Ishikawa (cell line): ENCODE results near the gene DUSP21.

GRCh38 chrX:41020337-41020800 is 64.9 kb upstream of the USP9X start:
- RRBS, result no CpG with 5 or more reads among the region's 4 CpGs

- RRBS, result no CpG with 5 or more reads among the region's 10 CpGs
These were observed 59.4 kb upstream of the USP9X start for GRCh38 chrX:41025786-41026368.

GRCh38 chrX:41033635-41033839 is 51.7 kb upstream of the USP9X start:
- RRBS, result no CpG with 5 or more reads among the region's 3 CpGs

DNA sequence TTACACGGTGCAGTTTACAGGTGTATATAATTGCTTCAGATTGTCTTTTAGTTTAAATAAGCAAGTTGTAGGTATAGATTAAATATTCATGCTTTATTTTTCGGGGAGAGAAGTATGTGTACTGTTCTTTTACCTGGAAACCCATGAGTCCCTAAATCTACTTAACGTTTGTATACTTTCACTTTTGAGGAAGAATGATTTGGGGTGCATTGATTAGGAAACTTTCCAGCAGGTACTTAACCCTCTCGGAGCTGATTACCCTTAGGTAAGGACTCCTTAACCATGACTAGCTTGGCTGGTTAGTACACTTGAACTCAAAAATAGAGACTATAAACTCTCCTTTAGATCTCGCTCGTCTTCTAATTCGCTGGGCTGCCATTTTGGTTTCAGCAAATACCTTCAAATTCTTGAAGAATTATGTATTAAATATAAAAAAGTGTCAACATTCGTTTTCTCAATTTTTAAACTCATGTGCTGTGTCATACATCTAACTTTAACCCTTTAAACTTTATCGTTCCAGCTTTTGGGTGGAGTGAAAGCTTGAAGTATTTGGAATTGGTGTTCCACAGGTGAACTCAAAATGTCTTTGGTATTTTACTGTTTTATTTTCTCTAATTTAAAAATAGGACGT is 2.0 kb downstream of the USP9X start:
- RRBS, result no CpG with 5 or more reads among the region's 10 CpGs

GRCh38 chrX:41102386-41102698 is 17.1 kb downstream of the USP9X start:
- RRBS, result no CpG with 5 or more reads among the region's 6 CpGs

GRCh38 chrX:41338899-41339360 is 5.0 kb downstream of the DDX3X start:
- RRBS, result no CpG with 5 or more reads among the region's 6 CpGs

GRCh38 chrX:41343913-41344482 is 10.0 kb downstream of the DDX3X start:
- RRBS, result no CpG with 5 or more reads among the region's 12 CpGs

GRCh38 chrX:41475635-41476454 is 28.7 kb downstream of the NYX start:
- RRBS, result 10% methylated on average over 3 of the region's 13 CpGs

DNA sequence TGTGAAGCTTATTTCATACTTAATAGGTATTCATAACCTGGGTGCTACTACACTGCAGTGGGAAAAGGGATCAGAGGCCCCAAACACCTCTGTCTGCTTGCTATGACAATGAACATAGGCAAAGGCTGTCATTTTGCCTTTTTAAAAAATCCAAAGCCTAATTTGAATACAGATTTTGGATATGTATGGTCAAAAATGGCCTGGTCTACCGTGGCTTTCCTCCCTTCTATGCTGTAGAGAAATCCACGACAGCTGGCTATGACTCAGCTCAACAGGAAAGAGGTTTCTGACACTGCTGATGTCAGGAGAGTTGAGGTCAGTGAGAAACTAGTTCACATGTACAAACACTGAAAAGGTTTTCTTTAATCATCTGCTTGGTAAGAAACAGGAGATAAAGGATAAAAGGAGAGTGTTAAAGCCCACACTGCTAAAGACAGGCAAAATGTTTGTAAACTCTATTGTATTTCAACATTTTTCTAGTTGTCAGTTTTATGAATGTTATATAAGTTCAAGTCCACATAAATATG is 113.8 kb downstream of the NYX start:
- RRBS, result no CpG with 5 or more reads among the region's 2 CpGs

DNA sequence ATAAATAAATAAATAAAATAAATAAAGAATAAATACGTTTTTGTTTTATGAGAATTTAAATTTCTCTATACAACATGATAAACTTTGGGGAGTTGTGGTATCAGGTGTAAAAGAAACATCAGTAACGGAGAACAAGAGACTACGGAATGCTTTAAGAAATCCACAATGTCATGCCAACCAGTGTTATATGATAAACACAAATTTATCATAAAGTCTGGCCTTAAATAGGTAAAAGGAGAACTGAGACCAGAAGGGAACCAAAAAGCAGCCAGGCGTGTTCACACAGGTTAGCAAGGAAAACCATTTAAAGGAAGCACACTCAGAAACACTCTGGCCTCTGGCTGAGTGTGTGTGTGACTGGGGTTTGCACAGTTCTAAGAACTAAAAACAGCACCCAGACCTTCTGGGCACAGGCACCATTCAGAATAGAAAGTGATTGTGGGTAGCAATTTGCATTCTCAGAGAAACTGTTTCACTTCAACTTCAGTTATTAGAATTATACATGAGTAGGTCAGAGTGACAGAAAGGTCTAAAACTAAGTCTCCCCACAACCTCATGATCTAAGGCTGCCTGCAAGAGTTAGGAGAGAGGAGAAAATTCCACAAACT is 9.9 kb downstream of the GPR82 start:
- RRBS, result no CpG with 5 or more reads among the region's 4 CpGs

DNA sequence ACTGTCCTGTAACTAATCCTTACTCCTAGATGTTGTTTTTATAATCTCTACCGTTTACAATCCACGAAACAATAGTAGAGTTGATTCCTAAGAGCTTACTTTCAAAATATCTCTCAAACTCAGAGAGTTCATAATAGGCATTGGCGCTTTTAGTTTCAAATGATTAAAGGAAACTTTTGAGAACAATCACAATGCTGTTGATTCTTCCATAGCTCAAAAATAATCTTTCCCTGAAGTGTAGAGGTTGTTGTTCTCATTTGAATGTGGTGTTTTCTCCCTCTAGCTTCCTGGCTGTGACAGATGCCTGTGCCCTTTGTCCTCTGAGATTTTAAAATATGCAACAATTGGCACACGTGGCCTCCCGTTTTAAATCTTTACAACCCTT is 22.7 kb upstream of the CASK start:
- RRBS, result no CpG with 5 or more reads among the region's 5 CpGs

DNA sequence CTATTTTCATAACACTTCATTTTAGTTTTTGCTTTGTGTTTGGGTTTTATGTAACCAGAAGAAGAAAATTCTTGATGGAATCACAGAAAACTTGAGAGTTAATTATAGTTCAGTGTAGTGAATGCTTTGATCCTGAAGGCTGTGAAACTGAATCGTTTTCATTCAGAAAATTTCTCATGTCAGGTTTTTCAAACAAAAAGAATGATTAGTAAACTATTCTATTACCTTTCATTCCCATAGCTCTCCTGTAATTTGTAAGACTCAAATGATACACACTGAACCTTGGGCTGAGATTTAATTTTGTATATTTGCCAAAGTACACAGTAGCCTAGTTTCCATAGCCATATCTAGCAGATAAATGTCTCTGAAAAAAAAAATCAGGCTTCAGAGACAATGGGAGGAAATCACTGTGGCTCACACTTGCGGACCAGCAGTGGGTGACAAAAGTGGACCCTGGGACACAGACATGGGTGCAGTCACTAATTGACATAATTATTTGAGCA is 46.5 kb downstream of the MAOA start:
- RRBS, result no CpG with 5 or more reads among the region's 2 CpGs

GRCh38 chrX:44843794-44844133 is at the start of gene DUSP21:
TSS of gene DUSP21 (plus strand) at chrX:44844021.
- RRBS, result no CpG with 5 or more reads among the region's 14 CpGs

DNA sequence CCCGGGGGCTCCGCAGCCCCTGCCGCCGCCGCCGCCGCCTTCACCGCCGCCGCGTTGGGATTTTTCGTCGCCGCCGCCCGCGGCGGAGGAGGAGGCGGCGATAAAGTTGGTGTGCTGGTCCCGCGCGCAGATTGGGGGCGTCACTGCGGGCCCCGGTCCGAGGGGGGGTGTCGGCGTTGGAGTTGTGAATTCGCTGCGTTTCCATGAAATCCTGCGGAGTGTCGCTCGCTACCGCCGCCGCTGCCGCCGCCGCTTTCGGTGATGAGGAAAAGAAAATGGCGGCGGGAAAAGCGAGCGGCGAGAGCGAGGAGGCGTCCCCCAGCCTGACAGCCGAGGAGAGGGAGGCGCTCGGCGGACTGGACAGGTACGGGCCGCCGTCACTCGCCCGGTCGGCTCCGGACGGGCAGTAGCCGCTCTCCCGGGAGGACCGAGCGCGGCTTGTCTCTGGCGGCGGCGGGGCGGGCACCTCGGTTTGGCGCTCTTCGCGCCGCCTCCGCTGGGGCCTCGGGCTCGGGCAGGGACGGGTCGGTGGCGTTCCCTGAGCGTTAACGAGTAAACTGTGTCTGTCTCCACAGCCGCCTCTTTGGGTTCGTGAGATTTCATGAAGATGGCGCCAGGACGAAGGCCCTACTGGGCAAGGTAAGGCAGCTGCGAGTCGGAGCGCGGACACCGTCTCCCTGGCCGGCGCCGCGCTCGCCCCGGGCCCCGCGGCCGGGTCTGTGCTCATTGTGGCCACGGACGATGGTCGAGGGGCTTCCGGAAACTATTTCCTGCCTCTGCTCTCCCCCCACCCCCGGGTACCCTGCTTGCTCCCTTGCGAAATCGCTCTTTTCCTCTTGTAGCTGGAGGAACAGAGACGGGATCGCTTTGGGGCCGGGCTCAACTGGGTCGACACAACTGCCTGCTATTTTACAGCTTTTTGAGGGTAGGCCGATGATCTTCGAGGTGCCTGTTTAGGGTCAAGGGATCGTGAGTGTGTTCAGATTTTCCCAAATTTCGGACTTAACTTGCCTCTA is 669 bp downstream of the KDM6A start:
- RRBS, result 4% methylated on average over 11 of the region's 115 CpGs

GRCh38 chrX:44915242-44915698 is 42.3 kb downstream of the KDM6A start:
- RRBS, result no CpG with 5 or more reads among the region's 6 CpGs

DNA sequence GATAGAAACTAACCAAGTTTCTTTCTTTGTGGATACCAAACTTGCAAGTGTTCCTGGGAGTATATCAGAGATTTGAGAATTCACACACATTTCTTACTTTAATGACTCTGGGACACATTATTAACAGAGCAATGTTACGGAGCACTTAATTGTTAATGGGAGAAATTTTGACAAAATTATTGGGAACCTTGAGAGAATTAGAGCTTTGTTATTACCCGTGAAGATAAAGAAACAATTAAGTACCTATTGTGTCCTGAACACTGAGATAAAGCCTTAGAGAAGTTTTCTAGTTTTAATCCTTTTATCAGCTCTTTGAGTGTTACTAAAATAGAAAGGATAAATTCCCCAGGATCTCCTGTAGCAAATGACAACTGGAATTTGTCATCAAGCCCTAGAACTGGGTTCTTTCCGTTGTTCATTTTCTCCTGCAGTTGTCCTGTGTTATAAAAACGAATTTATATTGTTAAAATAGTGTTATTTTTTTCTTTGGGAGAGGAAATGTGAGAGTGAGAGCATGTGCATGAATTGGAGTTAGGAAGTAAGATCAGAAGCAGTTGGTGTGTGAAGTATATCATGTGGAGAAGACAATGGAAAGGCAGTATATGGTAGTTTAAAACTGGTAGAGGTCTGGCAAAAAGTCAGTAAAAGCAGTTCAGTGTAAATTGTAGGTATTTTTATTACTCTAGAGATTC is 87.3 kb downstream of the KDM6A start:
- RRBS, result no CpG with 5 or more reads among the region's 4 CpGs

GRCh38 chrX:45300434-45301246 is 100.0 kb upstream of the DIPK2B start:
- RRBS, result no CpG with 5 or more reads among the region's 2 CpGs

GRCh38 chrX:45517295-45517888 is 316.7 kb upstream of the DIPK2B start:
- RRBS, result no CpG with 5 or more reads among the region's 3 CpGs

DNA sequence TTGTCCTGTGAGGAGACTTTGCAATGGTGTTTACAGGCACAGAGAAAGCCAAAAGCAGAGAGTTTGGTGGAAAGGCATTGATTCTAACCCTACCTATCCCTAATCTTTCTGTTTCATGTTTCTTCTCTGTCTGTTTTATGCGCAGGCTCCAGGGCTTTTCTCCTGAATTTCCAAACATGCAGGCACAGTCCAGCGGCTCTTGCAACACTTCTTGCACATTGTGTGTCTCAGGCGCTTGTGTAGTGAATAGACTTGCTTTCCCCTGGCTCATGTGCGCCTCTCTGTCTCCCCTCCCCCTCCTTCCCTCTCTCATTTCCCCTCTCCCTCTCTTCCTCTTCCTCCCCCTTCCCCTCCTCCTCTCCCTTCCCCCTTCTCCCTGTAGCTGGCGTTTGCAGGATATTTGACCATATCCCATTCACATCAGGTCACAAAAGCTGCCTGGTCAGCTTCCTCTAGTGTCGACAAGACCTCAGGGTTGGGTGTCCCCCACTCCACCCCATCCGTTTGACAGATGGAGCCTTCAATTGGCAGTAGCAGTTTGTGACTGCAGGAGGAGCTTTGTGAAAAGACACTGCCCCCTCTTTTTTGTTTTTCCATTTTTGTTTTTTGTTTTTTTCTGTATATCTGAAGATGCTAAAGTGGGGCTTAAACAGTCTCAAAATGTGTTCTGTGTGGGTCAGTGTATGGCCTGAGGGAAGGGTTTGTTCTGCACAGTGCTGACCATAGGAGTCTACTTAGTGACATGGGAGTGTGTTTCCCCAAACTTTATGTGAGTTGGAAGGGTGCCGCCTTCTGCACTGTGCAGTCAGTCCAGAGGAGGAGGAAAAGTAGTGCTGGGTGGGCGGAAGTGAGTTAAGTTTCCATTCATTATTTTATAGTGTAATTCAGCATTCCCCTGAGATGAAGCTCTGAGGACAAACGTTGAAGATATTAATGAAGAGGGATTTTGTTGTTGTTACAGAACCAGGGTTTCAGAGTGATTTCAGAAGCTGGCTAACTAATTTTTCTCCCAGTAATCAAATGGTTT is 2.6 kb downstream of the CHST7 start:
- RRBS, result no CpG with 5 or more reads among the region's 10 CpGs

DNA sequence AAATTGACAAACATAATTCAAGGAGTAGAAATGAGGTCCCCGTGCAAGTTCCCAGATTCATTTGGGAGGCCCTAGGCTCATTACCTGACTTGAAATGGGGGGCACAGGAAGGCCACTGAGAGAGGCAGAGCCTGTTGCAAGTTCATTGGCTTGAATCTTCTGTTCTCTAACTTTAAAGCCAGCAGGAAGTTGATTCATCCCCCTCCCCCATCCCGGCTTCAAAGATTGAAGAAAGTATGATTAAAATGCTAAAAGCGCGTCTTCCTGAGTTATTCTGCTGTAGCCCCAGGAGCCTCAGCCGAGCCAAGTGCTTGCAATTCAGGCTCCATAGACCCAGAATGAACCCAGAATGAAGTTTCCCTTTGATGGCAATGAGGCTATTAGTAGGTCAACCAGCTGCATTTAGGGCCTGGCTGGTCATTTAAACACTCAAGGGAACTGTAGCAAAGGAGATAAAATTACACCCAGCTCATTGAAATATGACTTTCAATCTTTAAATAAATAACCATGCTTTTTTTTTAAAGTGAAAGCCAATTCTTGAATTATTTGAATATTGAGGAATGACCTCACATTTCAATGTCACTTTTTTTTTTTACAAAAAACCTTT is 14.8 kb downstream of the CHST7 start:
- RRBS, result no CpG with 5 or more reads among the region's 5 CpGs